Gastroesophageal sphincter (tissue), 4 donors: ENCODE results near the gene THAP4.

DNA sequence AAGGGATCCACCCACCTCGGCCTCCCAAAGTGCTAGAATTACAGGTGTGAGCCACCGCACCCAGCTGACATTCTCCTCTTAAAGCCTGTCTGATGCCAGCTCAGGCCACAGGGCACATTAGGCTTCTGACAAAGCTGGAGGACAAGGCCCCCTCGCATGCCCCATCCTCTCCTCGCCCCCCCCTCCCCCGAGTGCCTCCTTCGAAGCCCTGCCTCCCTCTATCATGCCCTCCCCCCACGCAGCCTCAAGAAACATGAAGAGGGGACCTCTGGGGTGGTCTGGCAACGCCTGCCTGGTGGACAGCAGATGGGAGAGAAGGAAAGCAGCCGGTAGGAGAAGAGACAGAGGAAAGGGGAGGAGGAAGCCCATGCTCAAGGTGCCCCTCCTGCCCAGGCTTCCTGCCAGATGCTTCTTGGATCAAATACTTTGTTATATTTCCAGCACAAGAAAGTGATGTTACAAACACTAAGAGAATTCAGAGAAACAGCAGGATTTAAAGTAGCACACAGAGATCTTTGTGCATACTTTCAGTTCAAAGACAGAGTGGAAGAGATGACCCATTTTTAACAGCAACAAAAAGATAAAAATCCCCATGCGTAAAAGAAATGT is 18.9 kb downstream of the BOK start:
- PRO-cap = no peak
- RAMPAGE, long total RNA, 4 experiments = no peak in any of the 4 experiments

- PRO-cap = bidirectional peak, plus-strand start at chr2:241637133, minus-strand start at chr2:241637080; bidirectional peak, plus-strand start at chr2:241637693, minus-strand start at chr2:241637536
- RAMPAGE, long total RNA, 4 experiments = start-site peak on the plus strand in 4 of 4 experiments, at chr2:241637649-241637709 at its widest, 99 to 603 reads per replicate
These were observed at the start of gene THAP4 for GRCh38 chr2:241636840-241637798. TSS of gene THAP4 (minus strand) at chr2:241637158.

GRCh38 chr2:241664910-241665483 is 21.6 kb downstream of the DTYMK start:
- PRO-cap = no peak
- RAMPAGE, long total RNA, 4 experiments = no peak in any of the 4 experiments

GRCh38 chr2:241670739-241671206 is 15.8 kb downstream of the DTYMK start:
- PRO-cap = no peak
- RAMPAGE, long total RNA, 4 experiments = no peak in any of the 4 experiments

DNA sequence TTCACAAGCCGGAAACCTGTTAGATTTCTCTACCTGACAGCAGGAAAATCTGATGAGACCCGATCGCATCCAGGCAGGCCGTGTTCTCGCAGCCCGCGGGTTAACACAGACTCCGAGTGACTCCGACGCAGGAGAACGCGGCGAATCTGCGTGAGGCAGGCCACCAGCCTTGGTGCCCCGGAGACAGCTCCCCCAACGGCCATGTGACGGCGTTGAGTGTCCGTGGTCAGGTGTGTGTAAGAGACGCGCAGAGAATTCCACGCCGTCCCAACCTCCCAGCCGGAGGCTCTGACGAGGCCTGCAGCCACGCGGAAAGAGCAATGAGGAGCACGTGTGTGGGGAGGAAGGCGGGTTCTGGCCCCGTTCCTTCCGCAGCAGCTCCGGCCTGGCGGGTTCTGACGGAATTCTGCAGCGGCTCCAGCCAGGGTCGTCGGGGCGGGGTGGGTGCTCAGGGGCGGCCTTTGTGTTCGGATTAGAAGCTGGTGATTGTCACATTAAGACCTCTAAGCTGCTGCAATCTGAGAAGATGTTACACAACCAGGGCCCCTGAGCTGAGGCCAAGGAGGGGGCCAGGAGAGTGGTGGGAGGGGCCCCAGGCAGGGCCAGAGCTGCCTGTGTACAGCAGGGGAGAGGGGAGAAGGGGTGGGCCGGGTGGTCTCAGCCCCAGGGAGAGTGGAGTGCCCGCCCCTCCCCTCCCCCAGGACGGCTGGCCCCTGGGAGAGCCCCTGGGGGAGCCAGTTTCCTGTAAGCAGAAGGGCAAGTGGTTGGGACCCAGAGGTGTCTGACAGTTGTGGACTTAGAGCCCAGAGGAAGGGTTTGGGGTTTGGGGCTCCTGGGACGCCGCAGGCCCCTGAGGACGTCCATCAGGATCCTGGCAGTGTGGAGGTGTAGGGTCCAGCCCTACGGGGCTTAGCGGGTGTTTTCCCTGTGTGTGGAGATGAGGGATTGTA is 5.2 kb upstream of the GAL3ST2 start:
- PRO-cap = bidirectional peak, plus-strand start at position 320 of the sequence, minus-strand start at position 290 of the sequence
- RAMPAGE, long total RNA, 4 experiments = no peak in any of the 4 experiments

DNA sequence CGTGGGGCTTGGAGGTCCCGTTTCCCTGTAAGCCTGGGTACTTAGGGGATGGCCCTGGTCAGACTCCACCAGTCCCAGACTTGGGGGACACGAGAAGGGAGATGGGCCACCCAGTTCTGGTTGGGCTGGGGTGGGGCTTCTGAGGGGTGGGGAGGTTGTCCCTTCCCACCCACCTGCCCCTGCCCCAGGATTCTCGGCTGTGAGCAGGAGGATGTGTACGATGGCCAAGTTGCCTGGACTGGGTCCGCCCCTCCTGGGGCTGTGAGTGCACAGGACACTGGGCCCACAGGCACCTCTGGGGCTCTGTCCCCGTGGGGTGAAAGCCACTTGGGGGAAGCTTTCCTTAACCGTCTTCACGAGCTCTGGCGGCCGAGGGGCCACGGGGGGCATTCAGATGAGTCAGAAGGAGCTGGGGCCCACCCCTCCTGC is 951 bp downstream of the NEU4 start:
- PRO-cap = no peak
- RAMPAGE, long total RNA, 4 experiments = no peak in any of the 4 experiments

DNA sequence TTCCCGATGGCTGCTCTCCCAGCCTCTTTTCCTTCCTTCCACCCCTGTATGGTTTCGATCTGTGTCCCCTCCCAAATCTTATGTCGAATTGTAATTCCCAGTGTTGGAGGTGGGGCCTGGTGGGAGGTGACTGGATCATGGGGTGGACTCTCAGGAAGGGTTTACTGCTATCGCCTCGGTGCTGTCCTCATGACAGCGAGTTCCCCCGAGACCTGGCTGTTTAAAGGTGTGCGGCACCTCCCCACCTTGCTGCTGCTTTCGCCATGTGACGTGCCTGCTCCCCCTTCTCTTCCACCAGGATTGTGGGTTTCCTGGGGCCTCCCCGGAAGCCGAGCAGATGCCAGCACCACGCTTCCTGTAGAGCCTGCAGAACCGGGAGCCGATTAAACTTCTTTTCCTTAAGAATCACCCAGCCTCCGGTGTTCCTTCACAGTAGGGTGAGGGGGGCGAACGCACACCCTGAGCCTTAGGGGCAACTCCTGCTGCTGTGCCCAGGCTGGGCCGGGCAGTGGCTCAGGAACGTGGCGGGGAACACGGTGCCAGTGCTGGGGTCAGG is 12.4 kb downstream of the NEU4 start:
- PRO-cap = unidirectional peak, plus-strand start at position 430 of the sequence
- RAMPAGE, long total RNA, 4 experiments = no peak in any of the 4 experiments

DNA sequence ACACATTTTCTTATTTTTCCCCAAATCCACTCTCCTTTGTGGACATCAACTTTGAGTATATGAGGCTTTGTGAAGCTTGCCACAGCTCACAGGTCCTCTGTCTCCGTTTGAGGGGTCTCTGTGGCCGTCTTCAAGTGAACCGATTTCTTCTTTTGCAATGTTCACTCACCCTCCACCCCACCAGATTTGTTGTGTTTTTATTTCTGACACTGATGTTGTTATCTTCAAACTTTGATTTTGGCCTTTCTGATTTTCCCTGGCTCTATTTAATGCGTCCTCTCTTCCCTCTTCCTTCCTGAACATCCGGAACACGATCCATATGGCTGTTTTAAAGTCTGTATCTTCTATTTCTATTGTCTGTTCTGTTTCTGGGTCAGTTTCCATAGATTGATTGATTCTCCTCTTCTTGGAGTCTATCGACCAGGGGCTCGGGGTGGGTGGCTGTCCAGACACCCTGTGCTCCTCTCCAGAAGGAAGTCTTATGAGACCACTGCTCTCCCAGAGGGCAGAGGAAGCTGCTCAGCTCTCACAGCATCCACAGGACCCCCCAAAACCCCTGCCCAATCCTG is 97.4 kb upstream of the FAM240C start:
- PRO-cap = no peak
- RAMPAGE, long total RNA, 4 experiments = no peak in any of the 4 experiments

DNA sequence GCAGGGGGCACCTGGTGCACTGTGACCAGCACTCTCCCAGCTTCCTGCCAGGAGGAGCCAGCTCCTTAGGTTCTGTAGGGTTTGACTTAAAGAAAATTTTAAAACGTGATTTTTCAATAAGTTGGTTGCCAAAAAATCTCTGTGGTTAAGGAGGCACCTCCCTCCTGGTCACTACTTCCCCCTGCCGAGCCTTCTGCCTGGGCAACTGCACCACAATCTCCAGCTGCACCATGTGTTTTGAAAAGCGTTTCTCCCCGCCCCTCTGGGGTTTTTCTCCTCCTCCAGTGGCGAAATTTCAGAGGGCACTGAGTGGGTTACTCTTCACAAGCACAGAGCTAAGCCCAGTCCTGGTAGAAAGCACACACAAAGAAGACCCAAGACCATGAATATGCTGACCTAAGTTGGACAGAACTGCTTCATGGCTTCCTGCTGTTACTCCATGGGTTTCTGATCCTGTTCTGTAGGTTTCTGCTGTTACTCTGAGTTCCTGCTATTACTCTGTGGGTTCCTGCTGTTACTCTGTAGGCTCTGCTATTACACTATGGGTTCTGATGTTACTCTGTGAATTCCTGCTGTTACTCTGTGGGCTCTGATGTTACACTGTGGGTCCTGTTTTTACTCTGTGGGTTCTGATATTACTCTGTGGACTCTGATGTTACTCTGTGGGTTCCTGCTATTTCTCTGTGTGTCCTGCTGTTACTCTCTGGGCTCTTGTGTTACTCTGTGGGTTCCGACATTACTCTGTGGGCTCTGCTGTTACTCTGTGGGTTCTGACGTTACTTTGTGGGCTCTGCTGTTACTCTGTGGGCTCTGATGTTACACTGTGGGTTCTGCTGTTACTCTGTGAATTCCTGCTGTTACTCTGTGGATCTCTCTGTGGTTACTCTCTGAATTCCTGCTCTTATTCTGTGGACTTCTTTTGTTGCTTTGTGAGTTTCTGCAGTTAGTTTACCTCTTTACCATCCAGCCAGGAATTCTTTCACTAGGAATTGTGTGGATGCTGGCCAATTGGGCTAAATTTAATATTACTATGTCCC is 185.9 kb upstream of the FAM240C start:
- PRO-cap = bidirectional peak, plus-strand start at position 332 of the sequence, minus-strand start at position 212 of the sequence
- RAMPAGE, long total RNA, 4 experiments = no peak in any of the 4 experiments

- PRO-cap = no peak
- RAMPAGE, long total RNA, 4 experiments = no peak in any of the 4 experiments
These were observed 214.3 kb upstream of the FAM240C start for GRCh38 chr2:242114442-242115020.